ENCODE data around the genes AKTIP and IRX6.

- CAGE, long polyA plus RNA = no peak
- RRBS = no CpG with 5 or more reads among the region's 13 CpGs
Observed at GRCh38 chr16:51133633-51134021, 17.4 kb downstream of the SALL1 start.

DNA sequence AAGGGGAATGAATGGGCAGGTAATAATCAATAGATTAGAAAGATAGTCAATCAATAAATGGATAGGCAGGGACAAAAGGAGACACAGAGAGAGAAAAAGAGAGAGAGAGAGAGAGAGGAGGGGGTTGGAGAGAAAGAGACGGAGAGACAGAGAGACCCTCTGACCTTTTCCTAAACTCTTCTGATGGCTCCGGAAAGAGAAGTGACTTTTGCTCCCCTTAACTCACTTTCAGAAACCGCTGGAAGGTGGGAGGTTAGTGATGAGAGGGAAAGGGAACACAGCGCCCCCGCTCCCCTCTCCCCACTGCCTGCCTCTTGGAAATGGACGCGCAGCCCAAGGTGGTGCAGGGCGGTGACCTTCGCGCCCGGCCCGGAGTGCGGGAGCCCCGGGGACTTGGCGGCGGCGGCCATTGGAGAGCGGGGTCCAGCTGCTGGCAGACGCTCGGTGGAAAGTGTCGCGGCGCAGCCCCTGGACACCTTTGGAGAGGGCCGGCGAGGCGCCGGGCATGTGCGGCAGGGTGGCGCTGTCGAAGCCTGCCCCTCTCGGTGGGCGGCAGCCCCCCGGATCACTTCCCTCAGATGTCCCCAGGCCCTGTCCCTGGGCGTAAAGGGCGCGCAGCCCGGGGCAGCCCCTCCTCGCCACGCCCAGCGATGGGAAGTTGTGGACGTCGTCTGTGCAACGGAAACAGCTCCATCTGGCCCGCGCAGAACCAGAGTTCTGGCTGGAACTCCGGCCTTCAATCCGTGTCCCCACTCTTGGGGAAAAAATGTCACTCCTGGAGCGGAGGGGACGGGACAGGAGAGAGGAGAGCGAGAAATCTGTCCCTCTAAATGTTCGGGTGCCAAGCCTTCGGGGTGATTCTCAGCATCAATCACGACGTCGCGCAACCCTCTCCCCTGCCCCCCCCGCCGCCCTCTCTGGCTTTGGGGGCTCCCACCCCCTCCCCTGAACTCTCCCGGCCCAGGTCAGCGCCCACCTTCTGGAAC, 16.7 kb downstream of the SALL1 start:
- CAGE, long polyA plus RNA = no peak
- RRBS = 3% methylated on average over 26 of the region's 60 CpGs

DNA sequence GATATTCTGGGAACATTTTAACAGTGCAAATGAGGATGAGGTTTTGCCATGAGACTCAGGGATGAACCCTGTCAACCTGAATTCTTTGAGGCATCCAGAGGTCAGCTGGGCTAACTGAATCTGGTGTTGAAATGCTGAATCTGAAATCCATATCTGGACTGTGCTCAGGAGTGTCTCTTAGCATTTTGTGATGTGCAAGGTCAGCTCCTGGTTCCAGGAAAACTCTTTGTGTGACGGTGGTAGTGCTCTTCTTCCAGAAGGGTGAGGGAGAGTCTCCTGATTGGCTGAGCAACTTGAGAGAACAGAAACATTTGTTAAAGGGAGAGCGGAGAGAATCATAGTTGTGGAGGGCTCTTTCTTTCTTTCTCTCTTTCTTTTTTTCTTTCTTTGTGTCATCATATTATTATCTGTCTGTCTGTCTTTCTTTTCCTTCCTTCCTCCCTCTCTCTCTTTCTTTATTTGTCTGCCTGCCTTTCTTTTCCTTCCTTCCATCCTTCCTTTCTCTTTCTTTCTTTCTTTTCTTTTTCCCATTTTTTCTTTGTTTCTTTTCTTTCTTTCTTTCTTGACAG, 276.2 kb upstream of the SALL1 start:
- CAGE, long polyA plus RNA = no peak
- RRBS = no CpG with 5 or more reads among the region's 2 CpGs

DNA sequence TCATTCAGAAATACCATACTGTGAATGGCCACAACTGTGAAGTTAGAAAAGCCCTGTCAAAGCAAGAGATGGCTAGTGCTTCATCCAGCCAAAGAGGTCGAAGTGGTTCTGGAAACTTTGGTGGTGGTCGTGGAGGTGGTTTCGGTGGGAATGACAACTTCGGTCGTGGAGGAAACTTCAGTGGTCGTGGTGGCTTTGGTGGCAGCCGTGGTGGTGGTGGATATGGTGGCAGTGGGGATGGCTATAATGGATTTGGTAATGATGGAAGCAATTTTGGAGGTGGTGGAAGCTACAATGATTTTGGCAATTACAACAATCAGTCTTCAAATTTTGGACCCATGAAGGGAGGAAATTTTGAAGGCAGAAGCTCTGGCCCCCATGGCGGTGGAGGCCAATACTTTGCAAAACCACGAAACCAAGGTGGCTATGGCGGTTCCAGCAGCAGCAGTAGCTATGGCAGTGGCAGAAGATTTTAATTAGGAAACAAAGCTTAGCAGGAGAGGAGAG, 495.3 kb upstream of the SALL1 start:
- CAGE, long polyA plus RNA = no peak
- RRBS = no CpG with 5 or more reads among the region's 10 CpGs

DNA sequence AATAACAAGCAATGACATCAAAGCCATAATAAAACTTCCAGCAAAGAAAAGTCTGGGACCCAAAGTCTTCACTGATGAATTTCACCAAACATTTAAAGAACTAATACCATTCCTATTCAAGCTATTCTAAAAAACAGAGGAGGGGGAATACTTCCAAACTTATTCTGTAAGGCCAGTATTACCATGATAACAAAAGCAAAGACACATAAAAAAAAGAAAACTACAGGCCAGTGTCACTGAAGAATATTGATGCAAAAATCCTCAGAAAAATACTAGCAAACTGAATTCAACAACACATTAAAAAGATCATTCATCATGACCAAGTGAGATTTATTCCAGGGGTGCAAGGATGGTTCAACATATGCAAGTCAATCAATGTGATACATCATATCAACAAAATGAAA, 591.9 kb upstream of the SALL1 start:
- CAGE, long polyA plus RNA = no peak

DNA sequence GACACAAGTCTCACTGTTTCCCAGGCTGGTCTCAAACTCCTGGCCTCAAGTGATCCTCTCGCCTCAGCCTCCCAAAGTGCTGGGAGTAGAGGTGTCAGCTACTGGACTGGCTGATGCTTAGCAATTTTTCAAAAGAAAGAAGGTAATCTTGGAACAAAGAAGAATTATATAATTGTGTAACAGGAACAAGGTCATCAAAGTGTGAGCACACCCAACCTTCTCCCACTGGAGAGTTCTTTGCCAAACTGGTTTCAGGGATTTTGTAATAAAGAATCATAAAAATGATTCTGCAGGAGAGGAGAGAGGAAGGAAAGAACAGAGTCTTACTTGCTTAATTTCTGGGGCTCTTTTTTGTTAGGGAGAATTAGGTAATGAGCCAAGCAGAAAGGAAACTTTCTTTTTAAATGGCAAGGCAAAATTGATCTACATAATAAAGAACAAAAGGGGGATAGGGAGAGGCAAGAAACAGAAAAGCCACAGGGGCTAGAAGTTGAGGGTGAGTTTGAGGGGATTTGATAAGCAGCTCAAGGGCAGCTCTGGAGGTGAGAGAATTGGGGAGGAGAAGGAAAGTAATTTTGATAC, 21.3 kb downstream of the CHD9NB start:
- CAGE, long polyA plus RNA = no peak
- RRBS = no CpG with 5 or more reads among the region's 1 CpG

GRCh38 chr16:53056229-53057011, 1.6 kb downstream of the CHD9 start:
- CAGE, long polyA plus RNA = no peak
- RRBS = no CpG with 5 or more reads among the region's 10 CpGs

DNA sequence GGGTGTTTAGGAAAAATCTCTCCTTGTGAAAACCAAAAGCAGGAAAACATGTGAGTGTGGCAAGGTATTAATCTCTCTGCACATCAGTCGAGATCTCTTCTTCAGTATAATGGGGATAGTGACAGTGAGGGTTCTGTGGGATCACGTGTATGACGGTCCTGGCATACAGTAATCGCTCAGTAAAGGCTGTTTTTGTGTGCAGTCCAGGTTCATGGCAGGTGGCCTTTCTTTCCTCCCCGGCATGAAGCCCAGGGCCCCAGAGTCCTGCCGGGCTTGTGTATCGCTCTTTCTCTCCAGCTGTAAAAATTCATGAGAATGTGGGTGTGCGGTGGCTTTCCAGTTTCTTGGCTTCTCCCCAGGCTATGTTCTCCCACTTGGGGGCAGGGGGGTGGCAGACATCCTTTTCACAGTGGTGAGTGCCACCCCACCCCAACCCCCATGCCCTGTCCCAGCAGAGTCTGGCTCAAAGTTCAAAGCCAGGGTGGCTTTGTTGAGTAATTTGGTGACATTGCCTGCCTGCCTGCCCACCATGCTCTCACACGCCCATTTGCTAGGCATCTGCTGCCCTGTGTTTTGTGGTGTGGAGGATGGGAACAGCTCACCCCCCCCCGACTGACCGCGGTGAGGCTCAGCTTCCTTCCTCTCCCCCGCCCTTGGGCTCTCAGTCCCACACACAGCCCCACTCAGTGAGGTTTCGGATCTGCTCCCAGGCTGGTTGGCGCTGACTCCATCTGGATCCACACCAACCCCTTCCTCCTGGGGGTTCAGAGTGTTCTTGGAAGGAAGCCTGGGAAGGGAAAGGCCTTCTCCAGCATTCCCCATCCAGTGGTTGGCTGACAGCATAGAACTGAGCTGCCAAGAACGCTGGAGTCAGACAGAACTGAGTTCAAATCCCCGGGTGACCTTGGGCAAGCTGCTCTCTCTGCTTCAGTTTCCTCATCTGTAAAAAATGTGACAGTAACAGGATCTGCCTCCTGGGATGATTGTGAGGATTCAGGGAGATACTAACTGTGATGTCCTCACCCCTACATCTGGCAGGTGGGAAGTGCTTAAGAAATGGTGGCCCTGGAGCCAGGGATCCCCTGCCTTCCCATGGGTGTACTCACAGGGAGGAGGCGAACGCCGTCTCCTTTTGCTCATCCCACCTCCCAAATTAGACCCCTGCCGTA, 36.0 kb downstream of the CHD9 start:
- CAGE, long polyA plus RNA = no peak
- RRBS = no CpG with 5 or more reads among the region's 21 CpGs

- CAGE, long polyA plus RNA = no peak
- RRBS = 2% methylated on average over 32 of the region's 89 CpGs
Observed at GRCh38 chr16:53502186-53503402, at the start of gene AKTIP. AKTIP (minus strand) TSS chr16:53503209.

- CAGE, long polyA plus RNA = no peak
Observed at GRCh38 chr16:53792798-53793228, 88.9 kb downstream of the FTO start.

- CAGE, long polyA plus RNA = no peak
- RRBS = 88% methylated on average over 4 of the region's 9 CpGs
Observed at GRCh38 chr16:54064770-54065286, 221.8 kb downstream of the IRX3 start.

GRCh38 chr16:54265613-54266130, 20.9 kb downstream of the IRX3 start:
- CAGE, long polyA plus RNA = no peak
- RRBS = no CpG with 5 or more reads among the region's 7 CpGs

- CAGE, long polyA plus RNA = no peak
- RRBS = 1% methylated on average over 41 of the region's 62 CpGs
Observed at GRCh38 chr16:54284253-54284797, 2.3 kb downstream of the IRX3 start.

GRCh38 chr16:54289515-54290051, 3.0 kb upstream of the IRX3 start:
- CAGE, long polyA plus RNA = no peak
- RRBS = no CpG with 5 or more reads among the region's 31 CpGs

GRCh38 chr16:54431311-54431723, 144.7 kb upstream of the IRX3 start:
- CAGE, long polyA plus RNA = no peak
- RRBS = no CpG with 5 or more reads among the region's 10 CpGs

- CAGE, long polyA plus RNA = no peak
- RRBS = no CpG with 5 or more reads among the region's 8 CpGs
Observed at GRCh38 chr16:54459731-54460285, 173.2 kb upstream of the IRX3 start.

DNA sequence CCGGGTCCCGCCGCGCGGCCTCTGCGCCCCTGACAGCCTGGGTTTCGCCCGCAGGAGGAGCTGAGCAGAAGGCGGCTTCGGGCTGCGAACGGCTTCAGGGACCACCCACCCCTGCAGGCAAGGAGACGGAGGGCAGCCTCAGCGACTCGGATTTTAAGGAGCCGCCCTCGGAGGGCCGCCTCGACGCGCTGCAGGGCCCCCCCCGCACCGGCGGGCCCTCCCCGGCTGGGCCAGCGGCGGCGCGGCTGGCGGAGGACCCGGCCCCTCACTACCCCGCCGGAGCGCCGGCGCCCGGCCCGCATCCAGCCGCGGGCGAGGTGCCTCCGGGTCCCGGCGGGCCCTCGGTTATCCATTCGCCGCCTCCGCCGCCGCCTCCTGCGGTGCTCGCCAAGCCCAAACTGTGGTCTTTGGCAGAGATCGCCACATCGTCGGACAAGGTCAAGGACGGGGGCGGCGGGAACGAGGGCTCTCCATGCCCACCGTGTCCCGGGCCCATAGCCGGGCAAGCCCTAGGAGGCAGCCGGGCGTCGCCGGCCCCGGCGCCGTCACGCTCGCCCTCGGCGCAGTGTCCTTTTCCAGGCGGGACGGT, 2.5 kb downstream of the IRX5 start:
- CAGE, long polyA plus RNA = no peak
- RRBS = 1% methylated on average over 16 of the region's 75 CpGs

- CAGE, long polyA plus RNA = no peak
- RRBS = 2% methylated on average over 11 of the region's 42 CpGs
Observed at GRCh38 chr16:55323705-55324271, at the start of gene IRX6. IRX6 (plus strand) TSS chr16:55324203.

- CAGE, long polyA plus RNA = no peak
- RRBS = no CpG with 5 or more reads among the region's 22 CpGs
Observed at GRCh38 chr16:55325099-55325963, 1.3 kb downstream of the IRX6 start.

DNA sequence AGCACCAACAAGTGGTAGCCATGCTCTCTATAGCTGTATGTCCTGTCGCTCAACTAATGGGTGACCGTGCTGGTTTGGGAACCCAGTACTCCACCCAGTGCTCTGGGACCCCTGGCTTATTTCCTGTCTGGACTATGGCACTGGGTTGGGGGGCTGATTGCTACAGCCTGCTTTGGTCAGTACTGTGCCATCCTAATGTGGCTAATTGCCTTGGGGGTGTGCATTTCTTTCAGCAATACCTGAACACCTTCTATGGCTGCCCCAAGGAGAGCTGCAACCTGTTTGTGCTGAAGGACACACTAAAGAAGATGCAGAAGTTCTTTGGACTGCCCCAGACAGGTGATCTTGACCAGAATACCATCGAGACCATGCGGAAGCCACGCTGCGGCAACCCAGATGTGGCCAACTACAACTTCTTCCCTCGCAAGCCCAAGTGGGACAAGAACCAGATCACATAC, 3.7 kb downstream of the MMP2 start:
- CAGE, long polyA plus RNA = no peak
- RRBS = no CpG with 5 or more reads among the region's 7 CpGs

Measured in mammary epithelial cell (primary cell).